Helper T cell (primary cell): ENCODE data around the genes DKK2, CYP2U1 and TIFA.

DNA sequence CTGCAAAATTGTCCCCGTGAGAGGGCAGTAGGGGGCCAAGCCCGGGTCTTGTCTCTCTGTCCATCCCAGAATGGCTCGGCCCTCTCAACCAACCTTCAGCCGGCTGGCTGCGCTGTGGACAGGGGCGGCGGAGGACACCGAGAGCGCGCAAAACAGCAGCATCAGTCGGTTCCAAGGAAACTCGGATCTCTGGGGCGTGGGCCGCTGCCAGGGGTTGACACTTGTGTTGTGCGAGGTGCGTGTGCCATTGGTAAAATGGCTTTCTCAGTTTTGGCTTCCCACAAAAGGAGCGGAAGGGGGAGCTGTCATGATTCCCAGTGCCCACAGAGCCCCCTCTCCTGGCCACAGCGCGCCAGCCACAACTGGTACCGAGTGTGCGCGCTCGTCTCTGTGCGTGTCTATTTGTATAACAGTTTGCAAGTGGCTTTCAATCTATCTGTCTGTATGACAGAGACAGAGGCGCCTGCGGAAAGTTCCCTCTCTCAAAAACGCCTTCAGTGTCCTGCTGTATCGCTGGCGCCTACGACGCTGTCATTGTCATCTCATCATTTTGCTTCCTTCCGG, 1.9 kb downstream of the DKK2 start:
- PRO-cap, 2 experiments = no peak in any of the 2 experiments

- PRO-cap, 2 experiments = no peak in any of the 2 experiments
Measured at GRCh38 chr4:107036098-107036874, at the start of gene DKK2. TSS of gene DKK2 (minus strand) at chr4:107036313.

GRCh38 chr4:107931119-107931914, at the start of gene CYP2U1:
TSS of gene CYP2U1 (plus strand) at chr4:107931549.
- PRO-cap, 2 experiments = peak in 2 of 2 experiments; most common plus-strand start chr4:107931549 (in 2); most common minus-strand start chr4:107931204 (in 2)

- PRO-cap, 2 experiments = no peak in any of the 2 experiments
Measured at GRCh38 chr4:107978532-107979083, 11.1 kb upstream of the HADH start.

DNA sequence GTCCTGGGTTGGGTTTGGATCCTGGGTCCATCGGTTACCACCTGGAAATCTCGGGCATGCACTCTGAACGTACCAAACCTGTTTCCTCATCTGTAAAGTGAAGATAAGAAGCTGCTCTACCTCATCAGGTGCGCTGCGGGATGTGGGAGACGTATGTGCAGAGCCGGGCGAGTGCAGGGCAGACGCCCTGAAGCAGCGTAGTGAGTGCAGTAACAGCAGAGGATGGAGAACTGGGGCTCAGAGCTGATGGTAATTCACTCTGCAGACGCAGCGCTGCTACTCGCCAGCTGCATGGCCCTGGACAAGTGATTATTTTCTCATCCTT, 64.4 kb downstream of the HADH start:
- PRO-cap, 2 experiments = peak in 2 of 2 experiments; most common plus-strand start position 181 of the sequence (in 2); most common minus-strand start position 65 of the sequence (in 1)

DNA sequence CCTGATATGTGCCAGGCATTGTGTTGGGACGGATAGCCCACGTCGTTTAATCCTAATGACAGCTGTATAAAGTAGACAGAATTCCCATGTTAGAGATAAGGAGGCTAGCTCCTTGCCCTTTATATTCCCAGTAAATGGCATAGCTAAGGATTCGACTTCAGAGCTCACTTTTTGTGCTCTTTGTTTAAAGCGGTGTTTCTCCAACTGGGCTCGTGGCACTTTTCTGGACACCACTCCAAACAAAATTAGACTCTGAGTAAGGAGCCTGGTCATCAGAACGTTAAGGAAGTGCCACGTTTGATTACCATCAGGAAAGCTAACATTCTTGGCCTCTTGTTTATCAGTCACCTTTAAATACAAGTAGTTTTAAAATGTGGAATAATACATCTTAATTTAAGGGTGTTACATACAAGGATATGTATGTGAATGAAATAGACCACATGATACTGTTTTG, 1.1 kb downstream of the RPL34 start:
- PRO-cap, 2 experiments = no peak in any of the 2 experiments

GRCh38 chr4:108730548-108731020, 32.3 kb downstream of the ETNPPL start:
- PRO-cap, 2 experiments = no peak in any of the 2 experiments

GRCh38 chr4:109432557-109433166, 953 bp upstream of the SEC24B start:
- PRO-cap, 2 experiments = no peak in any of the 2 experiments

- PRO-cap, 2 experiments = no peak in any of the 2 experiments
Measured at GRCh38 chr4:109537296-109537742, 22.7 kb upstream of the MCUB start.

GRCh38 chr4:109714247-109714713, 11.0 kb upstream of the CASP6 start:
- PRO-cap, 2 experiments = no peak in any of the 2 experiments

GRCh38 chr4:109816768-109817578, 1.4 kb downstream of the GAR1 start:
- PRO-cap, 2 experiments = no peak in any of the 2 experiments

GRCh38 chr4:109973139-109973596, 60.5 kb downstream of the EGF start:
- PRO-cap, 2 experiments = no peak in any of the 2 experiments

DNA sequence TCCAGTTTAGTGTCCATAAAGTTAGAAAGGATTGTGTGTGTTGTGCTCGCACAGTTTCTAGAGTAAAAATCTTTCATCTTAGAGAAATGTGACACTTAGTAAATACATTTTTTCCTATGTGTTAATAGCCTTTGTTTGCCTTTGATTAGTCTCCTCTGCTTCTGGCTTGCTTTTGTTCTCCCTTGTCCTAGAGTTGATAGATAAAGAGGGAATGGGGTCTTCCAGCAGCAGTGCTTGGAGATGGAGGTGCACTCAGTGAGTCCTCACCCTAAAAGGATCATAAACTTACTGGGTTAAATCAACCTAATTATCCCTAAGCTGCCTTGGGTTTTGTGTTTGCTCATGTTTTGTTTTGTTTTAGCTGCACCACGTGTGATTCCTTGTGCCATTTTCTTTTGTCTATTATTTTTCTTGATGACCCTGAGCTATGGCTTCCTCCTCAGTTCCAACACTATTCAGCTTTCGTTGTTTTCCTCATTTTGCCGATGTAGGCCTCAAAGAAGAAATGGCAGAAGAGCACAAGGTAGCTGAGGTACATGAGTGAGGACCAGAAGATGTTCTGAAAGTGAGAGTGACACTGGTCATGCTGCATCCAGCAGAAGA, 138.3 kb downstream of the EGF start:
- PRO-cap, 2 experiments = no peak in any of the 2 experiments

GRCh38 chr4:110128407-110129115, 69.9 kb downstream of the ELOVL6 start:
- PRO-cap, 2 experiments = no peak in any of the 2 experiments

DNA sequence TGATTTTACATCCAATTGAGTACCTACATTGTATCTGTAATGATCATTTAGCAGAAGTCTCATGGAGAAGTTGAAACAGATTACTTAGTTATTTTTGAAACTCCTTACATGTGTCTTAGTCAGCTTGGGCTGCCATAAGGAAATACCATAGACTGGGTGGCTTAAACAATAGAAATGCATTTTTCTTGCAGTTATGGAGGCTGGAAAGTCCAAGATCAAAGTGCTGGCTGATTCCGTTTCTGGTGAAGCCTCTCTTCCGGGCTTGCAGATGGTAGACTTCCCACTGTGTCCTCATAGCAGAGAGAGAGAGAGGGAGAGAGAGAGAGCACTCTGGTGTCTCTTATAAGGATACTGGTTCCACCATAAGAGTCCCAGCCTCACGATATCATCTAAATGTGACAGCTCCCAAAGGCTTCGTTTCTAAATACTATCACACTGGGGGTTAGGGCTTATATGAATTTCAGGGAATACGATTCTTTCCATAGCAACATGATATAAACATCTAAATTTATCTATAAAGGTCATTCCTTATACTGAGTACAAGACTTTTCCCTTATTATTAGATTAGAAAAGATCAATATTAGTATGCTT, 39.7 kb downstream of the ENPEP start:
- PRO-cap, 2 experiments = no peak in any of the 2 experiments

DNA sequence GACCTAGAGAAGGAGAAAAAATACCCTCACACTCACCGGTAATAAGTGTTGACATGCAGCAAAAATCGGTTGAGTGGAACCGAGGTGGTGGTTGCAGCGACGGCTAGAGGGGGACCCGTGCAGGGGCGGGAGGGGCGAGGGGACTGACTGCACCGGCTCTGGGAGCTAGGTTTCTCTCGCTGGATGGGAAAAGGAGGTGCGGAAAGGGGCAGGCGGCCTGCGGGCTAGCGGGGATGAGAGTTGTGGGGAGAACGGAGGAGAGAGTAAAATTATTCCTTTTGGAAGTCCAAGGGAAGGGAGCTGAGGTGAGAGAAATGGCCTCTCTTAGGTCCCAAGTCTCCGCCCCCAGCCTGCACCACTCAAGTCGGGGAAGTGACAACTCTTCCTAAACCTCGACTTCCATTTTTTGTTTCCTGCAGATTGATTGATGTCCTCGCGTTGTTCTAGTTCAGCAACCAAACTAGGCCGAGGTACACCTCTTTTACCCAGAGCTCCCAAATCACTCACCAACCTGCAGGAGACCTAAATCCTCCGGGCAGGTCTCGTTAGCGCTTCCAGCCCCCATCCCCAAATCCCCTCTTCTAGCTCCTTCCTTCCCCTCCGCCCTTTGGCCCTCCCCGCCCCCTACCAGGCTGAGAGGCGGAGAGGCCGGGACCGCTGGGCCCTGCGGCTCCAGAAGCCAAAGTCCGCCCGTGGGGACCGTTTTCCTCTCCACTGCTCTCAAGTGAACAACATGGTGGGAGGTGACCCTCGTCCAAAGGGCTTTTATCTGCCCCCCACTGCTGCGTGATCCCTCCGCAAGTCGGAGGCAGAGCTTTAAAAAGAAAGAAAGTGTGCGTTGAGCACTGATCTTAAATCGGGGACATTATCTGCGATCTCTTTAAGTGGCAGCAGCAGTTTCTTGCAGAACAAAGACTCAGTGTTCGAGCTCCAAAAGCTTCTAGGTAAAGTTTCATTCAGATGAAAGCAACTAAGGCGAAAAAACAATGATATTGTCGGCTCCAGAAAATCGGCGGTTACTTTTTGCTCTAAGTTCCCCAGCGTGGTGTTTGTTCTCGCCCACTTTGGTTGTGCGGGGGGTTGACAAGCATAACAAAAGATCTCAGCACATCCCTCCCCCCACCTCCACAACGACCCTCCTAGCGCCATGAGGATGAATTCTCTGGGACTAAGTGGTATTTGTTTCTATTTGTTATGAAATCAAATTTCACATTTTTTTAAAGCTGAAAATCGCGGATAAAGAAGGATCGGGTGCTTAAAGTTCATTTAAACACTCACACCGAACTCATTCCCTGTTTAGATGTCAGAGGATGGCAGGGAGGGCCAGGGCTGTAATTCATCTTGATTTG, 7.1 kb downstream of the PITX2 start:
- PRO-cap, 2 experiments = no peak in any of the 2 experiments

- PRO-cap, 2 experiments = no peak in any of the 2 experiments
Measured at GRCh38 chr4:112111982-112112674, 33.1 kb upstream of the FAM241A start.

GRCh38 chr4:112285352-112286254, at the start of gene TIFA:
TSS of gene TIFA (minus strand) at chr4:112285904.
- PRO-cap, 2 experiments = peak in 2 of 2 experiments; most common plus-strand start chr4:112286037 (in 2); most common minus-strand start chr4:112285900 (in 2)

GRCh38 chr4:112309002-112309944, 12.1 kb downstream of the ALPK1 start:
- PRO-cap, 2 experiments = peak in 1 of 2 experiments; most common minus-strand start chr4:112309292 (in 1)

- PRO-cap, 2 experiments = no peak in any of the 2 experiments
Measured at GRCh38 chr4:112514495-112514869, 1.5 kb downstream of the NEUROG2 start.